ENCODE measurements around a stretch of chr7.

DNA sequence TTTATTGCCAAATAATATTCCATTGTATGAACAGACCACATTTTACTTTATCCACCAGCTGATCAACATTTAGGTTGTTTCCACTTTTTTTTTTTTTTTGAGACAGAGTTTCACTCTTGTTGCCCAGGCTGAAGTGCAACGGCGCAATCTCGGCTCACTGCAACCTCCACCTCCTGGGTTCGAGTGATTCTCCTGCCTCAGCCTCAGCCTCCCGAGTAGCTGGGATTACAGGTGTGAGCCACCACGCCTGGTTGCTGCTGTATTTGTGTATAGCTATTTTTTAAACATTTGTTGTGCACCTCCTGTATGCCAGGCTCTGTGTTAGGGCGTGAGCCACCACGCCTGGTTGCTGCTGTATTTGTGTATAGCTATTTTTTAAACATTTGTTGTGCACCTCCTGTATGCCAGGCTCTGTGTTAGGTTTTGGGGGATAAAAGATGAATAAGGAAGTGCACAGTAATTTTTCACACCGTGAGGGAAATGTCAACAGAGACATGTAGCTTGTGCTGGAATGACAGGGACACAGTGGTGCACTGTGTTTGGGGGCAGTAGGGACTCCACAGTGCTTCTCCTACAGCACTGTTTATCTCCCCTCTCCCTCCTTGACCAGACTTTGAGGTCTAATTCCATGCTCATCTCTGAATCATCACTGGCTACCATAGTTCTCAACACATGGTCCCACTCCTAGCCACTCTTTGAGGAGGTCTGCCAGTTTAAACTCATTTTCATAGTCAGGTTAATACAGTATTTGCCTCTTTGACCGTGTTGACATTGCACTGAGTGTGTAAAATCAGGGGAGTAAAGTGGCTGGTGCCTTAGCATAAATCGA, 89.2 kb downstream of the GALNT11 start:
- RAMPAGE, long total RNA: no peak
- RRBS, 2 experiments: no CpG with 5 or more reads among the region's 11 CpGs
CAGE:
- cytosol, long polyA minus RNA: no peak
- cytosol, long polyA plus RNA: no peak
- long polyA plus RNA: no peak
- nucleolus, long total RNA: no peak
- nucleus, long polyA plus RNA: no peak
- nucleus, long total RNA: no peak

DNA sequence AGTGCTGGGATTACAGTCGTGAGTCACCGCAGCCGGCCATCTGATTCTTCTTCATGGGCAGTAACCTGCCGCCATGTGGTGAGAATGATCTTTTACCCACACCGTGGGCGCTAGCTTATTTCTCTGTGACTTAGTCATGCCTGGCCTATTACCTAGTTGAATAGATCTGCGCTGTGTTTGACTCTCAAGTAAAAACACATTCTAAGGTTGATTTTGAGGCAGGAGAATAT, 35.3 kb upstream of the XRCC2 start:
- RAMPAGE, long total RNA: no peak
- RRBS, 2 experiments: no CpG with 5 or more reads among the region's 7 CpGs
CAGE:
- cytosol, long polyA minus RNA: no peak
- cytosol, long polyA plus RNA: no peak
- long polyA plus RNA: no peak
- nucleolus, long total RNA: no peak
- nucleus, long polyA plus RNA: no peak
- nucleus, long total RNA: no peak

DNA sequence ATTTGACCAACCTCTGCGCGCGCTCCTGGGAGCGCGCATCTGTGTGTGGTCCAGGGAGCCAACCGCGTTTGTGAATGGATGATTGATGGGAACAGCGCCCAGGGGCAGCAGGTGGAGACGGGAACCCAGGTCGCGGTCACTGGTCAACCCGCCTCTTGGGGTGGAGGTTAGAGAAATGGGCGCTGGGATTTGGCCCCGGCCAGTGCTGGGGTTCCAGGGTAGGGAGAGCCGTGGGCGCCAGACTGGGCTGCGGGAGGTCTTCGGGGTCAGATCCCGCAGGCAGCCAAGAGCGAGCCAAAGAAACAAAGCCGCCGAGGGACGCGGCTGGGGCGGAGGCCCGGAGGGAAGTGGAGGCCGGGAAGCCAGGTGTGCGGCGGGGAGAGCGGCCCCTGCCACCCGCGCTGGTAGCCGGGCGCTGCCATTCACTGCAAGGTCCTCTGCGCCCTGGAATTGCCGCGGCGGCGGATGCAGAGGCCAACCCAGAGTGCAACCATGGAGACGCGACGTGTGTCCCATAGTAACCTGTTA, 165.9 kb upstream of the DPP6 start:
- RAMPAGE, long total RNA: no peak
- RRBS, 2 experiments: 17 to 73% methylated on average over 7 of the region's 42 CpGs
CAGE:
- cytosol, long polyA minus RNA: no peak
- cytosol, long polyA plus RNA: no peak
- long polyA plus RNA: no peak
- nucleolus, long total RNA: no peak
- nucleus, long polyA plus RNA: no peak
- nucleus, long total RNA: no peak

DNA sequence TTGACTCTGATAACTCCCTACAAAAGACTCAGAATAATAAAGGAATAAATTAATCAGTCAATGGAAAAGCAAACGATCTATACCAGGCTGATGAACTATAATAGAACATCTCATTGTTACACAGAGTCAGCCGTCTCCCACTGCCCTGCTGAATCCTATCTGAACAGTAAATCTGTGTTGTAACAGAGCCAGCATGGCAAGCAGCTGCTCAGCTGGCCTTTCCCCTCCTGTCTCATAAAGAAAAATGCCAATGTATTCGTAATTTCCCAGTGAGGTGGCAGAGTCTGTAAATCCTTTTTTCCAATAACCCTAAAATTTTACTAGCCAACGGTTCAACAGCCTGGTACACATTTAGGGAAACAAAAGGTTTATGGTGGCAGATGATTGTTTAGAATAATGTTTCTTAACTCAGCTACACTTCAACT, 318.0 kb downstream of the PAXIP1 start:
- RAMPAGE, long total RNA: no peak
- RRBS, 2 experiments: no CpG with 5 or more reads among the region's 4 CpGs
CAGE:
- cytosol, long polyA minus RNA: no peak
- cytosol, long polyA plus RNA: no peak
- long polyA plus RNA: no peak
- nucleolus, long total RNA: no peak
- nucleus, long polyA plus RNA: no peak
- nucleus, long total RNA: no peak

DNA sequence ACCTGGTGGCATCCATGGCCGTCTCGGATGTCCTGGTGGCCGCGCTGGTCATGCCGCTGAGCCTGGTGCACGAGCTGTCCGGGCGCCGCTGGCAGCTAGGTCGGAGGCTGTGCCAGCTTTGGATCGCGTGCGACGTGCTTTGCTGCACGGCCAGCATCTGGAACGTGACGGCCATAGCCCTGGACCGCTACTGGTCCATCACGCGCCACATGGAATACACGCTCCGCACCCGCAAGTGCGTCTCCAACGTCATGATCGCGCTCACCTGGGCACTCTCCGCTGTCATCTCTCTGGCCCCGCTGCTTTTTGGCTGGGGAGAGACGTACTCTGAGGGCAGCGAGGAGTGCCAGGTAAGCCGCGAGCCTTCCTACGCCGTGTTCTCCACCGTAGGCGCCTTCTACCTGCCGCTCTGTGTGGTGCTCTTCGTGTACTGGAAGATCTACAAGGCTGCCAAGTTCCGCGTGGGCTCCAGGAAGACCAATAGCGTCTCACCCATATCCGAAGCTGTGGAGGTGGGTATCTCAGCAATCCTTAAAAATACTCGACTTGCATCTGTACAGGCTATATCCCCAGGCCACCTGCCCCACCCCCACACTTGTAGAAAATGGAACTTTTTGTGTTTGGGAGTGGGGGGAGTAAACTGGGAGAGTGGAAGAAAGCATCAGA, 1.1 kb downstream of the HTR5A start:
- RAMPAGE, long total RNA: no peak
- RRBS, 2 experiments: no CpG with 5 or more reads among the region's 44 CpGs
CAGE:
- cytosol, long polyA minus RNA: no peak
- cytosol, long polyA plus RNA: no peak
- long polyA plus RNA: no peak
- nucleolus, long total RNA: no peak
- nucleus, long polyA plus RNA: no peak
- nucleus, long total RNA: no peak

DNA sequence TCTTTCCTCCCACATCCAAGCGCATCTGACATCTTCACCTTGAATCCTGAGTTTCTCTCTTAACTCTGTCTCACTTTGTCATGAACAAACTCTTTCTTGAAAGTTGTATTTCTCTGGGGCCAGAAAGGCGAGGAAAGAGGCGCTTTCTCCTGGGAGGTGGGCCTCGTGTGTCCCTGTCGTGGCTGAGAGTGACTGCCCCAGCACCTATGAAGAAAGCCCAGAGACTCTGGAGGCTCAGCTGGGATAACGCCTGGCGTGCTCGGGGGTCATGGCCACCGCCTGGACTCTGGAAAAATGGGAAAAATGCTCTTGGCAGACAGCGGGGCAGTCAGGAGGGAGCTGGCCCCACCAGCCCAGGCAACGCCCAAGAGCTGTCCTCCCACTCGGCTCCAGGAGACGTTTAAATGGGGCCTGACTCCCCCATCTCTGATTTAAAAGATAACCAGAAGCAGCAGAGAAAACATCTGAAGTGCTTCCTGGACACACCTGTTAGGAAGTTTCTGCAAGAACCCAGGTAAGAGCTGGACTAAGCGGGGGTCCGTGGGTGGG, 83.8 kb upstream of the INSIG1 start:
- RAMPAGE, long total RNA: no peak
- RRBS, 2 experiments: no CpG with 5 or more reads among the region's 15 CpGs
CAGE:
- cytosol, long polyA minus RNA: no peak
- cytosol, long polyA plus RNA: no peak
- long polyA plus RNA: no peak
- nucleolus, long total RNA: no peak
- nucleus, long polyA plus RNA: no peak
- nucleus, long total RNA: no peak

DNA sequence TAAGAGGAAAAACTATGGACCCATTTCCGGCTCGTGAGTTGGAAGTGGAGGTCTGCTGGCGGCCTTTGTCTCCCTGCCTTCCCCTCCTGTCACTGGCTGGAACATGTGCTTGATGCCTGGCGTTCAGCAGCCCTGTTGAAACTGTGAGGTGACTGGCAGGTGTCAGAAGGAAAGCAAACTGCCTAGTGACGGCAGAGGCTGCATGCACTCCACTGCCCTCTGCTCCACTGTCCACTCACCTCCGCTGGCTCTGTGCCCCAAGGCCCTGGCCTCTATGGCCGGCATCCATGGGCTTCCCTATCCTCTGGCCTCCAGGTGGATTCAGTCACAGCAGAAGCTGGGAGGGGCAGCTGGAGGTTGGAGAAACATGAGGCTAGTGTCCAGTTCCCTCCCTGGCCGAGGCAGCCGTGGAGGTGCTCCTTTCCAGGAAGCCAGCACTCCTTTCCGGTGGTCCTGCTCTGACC, 31.3 kb upstream of the INSIG1 start:
- RAMPAGE, long total RNA: no peak
- RRBS, 2 experiments: no CpG with 5 or more reads among the region's 10 CpGs
CAGE:
- cytosol, long polyA minus RNA: no peak
- cytosol, long polyA plus RNA: no peak
- long polyA plus RNA: no peak
- nucleolus, long total RNA: no peak
- nucleus, long polyA plus RNA: no peak
- nucleus, long total RNA: no peak

- RAMPAGE, long total RNA: no peak
- RRBS, 2 experiments: no CpG with 5 or more reads among the region's 5 CpGs
CAGE:
- cytosol, long polyA minus RNA: no peak
- cytosol, long polyA plus RNA: no peak
- long polyA plus RNA: no peak
- nucleolus, long total RNA: no peak
- nucleus, long polyA plus RNA: no peak
- nucleus, long total RNA: no peak
Measured at GRCh38 chr7:155273574-155273950, 24.1 kb upstream of the INSIG1 start.

- RAMPAGE, long total RNA: no peak
- RRBS, 2 experiments: no CpG with 5 or more reads among the region's 5 CpGs
CAGE:
- cytosol, long polyA minus RNA: no peak
- cytosol, long polyA plus RNA: no peak
- long polyA plus RNA: no peak
- nucleolus, long total RNA: no peak
- nucleus, long polyA plus RNA: no peak
- nucleus, long total RNA: no peak
Measured at GRCh38 chr7:155291036-155291468, 6.6 kb upstream of the INSIG1 start.

GRCh38 chr7:155296022-155296656, 1.5 kb upstream of the INSIG1 start:
- RAMPAGE, long total RNA: no peak
- RRBS, 2 experiments: no CpG with 5 or more reads among the region's 17 CpGs
CAGE:
- cytosol, long polyA minus RNA: no peak
- cytosol, long polyA plus RNA: no peak
- long polyA plus RNA: no peak
- nucleolus, long total RNA: no peak
- nucleus, long polyA plus RNA: no peak
- nucleus, long total RNA: no peak

DNA sequence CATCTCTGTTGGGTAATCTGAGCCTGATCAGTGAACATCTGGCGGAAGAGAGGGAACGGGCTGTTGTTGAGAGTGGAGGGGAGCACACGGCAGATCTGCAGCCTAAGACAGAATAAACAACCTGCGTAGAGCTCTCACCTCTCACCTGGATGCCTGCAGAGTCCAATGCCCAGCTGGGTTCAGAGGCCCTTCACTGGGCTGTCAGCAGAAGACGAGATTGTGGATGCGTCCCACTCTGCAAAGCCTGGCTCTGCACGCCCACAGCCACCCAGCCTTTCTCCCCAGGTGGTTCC, 36.1 kb downstream of the INSIG1 start:
- RAMPAGE, long total RNA: no peak
- RRBS, 2 experiments: no CpG with 5 or more reads among the region's 7 CpGs
CAGE:
- cytosol, long polyA minus RNA: no peak
- cytosol, long polyA plus RNA: no peak
- long polyA plus RNA: no peak
- nucleolus, long total RNA: no peak
- nucleus, long polyA plus RNA: no peak
- nucleus, long total RNA: no peak

GRCh38 chr7:155344720-155345409, 47.2 kb downstream of the INSIG1 start:
- RAMPAGE, long total RNA: no peak
- RRBS, 2 experiments: 0 to under 1% methylated on average over 2 to 8 of the region's 59 CpGs
CAGE:
- cytosol, long polyA minus RNA: no peak
- cytosol, long polyA plus RNA: no peak
- long polyA plus RNA: no peak
- nucleolus, long total RNA: no peak
- nucleus, long polyA plus RNA: no peak
- nucleus, long total RNA: no peak

GRCh38 chr7:155466715-155467290, 8.9 kb downstream of the EN2 start:
- RAMPAGE, long total RNA: no peak
- RRBS, 2 experiments: 2 to 11% methylated on average over 26 to 35 of the region's 53 CpGs
CAGE:
- cytosol, long polyA minus RNA: no peak
- cytosol, long polyA plus RNA: no peak
- long polyA plus RNA: no peak
- nucleolus, long total RNA: no peak
- nucleus, long polyA plus RNA: no peak
- nucleus, long total RNA: no peak

GRCh38 chr7:155594942-155595493, 48.7 kb upstream of the CNPY1 start:
- RAMPAGE, long total RNA: no peak
- RRBS, 2 experiments: no CpG with 5 or more reads among the region's 5 CpGs
CAGE:
- cytosol, long polyA minus RNA: no peak
- cytosol, long polyA plus RNA: no peak
- long polyA plus RNA: no peak
- nucleolus, long total RNA: no peak
- nucleus, long polyA plus RNA: no peak
- nucleus, long total RNA: no peak

DNA sequence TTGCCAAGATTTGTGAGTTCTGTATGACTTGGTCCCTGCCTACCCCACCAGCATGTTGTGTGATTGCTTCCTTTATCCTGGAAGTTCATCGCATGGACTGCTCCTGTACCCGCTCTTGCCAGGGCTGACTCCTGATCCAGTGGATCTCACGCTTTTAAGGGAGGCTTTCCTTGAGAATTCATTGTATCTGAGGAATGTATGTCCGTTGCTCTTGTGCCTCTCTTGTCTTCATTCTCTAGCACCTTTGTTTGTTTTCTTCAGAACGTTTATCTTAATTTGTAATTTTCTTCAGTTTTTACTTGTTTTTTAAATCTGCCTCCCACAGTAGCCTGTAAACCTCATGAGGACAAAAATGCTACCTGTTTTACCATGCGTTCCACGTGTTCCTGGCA, 2.0 kb downstream of the RBM33 start:
- RAMPAGE, long total RNA: no peak
- RRBS, 2 experiments: no CpG with 5 or more reads among the region's 7 CpGs
CAGE:
- cytosol, long polyA minus RNA: no peak
- cytosol, long polyA plus RNA: no peak
- long polyA plus RNA: no peak
- nucleolus, long total RNA: no peak
- nucleus, long polyA plus RNA: no peak
- nucleus, long total RNA: no peak

- RAMPAGE, long total RNA: no peak
- RRBS, 2 experiments: no CpG with 5 or more reads among the region's 4 CpGs
CAGE:
- cytosol, long polyA minus RNA: no peak
- cytosol, long polyA plus RNA: no peak
- long polyA plus RNA: no peak
- nucleolus, long total RNA: no peak
- nucleus, long polyA plus RNA: no peak
- nucleus, long total RNA: no peak
Measured at GRCh38 chr7:155768259-155768589, 44.0 kb downstream of the SHH start.

DNA sequence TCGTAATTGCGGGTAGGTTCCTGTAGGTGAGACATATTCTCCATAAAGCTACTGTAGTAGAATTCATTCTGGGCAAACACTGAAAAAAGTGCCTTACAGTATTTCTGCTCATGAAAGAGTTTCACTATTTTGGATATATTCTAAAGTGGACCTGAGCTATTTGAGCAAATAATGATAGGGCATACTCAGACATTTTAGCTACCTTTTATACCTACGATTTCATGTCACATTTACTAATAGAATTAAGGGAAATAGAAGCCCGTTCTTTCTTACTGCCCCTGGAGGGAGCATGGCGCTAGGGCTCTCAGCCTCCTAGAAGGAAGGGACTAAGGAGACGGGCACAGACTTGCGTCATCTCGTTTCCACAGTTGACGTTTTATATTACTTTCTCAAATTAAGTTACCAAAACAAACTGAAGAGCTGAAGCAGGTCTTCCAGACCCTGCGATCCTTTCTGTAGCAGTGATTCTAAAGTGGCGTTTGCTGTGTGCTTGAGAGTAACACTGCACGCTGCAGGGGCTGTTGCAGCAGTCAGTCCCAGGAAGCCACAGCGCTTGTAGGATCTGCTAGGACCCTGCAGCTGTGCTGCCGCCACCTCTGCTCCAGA, 36.1 kb downstream of the SHH start:
- RAMPAGE, long total RNA: no peak
- RRBS, 2 experiments: no CpG with 5 or more reads among the region's 14 CpGs
CAGE:
- cytosol, long polyA minus RNA: no peak
- cytosol, long polyA plus RNA: no peak
- long polyA plus RNA: no peak
- nucleolus, long total RNA: no peak
- nucleus, long polyA plus RNA: no peak
- nucleus, long total RNA: no peak

DNA sequence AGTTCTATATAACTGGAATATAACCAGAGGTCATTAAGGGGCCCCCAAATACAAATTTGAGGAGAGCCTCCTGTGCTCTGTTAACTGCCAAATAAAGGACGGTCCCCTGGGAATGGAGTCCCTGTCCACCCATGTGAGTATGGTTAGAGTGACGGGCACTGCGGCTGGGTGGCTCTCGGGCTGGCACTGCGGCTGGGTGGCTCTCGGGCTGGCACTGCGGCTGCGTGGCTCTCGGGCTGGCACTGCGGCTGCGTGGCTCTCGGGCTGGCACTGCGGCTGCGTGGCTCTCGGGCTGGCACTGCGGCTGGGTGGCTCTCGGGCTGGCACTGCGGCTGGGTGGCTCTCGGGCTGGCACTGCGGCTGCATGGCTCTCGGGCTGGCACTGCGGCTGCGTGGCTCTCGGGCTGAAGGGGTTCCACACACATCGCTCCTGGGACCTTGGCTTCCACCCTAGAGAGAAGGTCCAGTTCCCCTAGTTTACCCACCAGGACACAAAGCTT, 292.8 kb upstream of the RNF32 start:
- RAMPAGE, long total RNA: no peak
- RRBS, 2 experiments: no CpG with 5 or more reads among the region's 25 CpGs
CAGE:
- cytosol, long polyA minus RNA: no peak
- cytosol, long polyA plus RNA: no peak
- long polyA plus RNA: no peak
- nucleolus, long total RNA: no peak
- nucleus, long polyA plus RNA: no peak
- nucleus, long total RNA: no peak

- RAMPAGE, long total RNA: no peak
- RRBS, 2 experiments: no CpG with 5 or more reads among the region's 7 CpGs
CAGE:
- cytosol, long polyA minus RNA: no peak
- cytosol, long polyA plus RNA: no peak
- long polyA plus RNA: no peak
- nucleolus, long total RNA: no peak
- nucleus, long polyA plus RNA: no peak
- nucleus, long total RNA: no peak
Measured at GRCh38 chr7:156829532-156830540, 63.1 kb downstream of the LMBR1 start.

GRCh38 chr7:156873279-156873770, 19.7 kb downstream of the LMBR1 start:
- RAMPAGE, long total RNA: no peak
- RRBS, 2 experiments: no CpG with 5 or more reads among the region's 15 CpGs
CAGE:
- cytosol, long polyA minus RNA: no peak
- cytosol, long polyA plus RNA: no peak
- long polyA plus RNA: no peak
- nucleolus, long total RNA: no peak
- nucleus, long polyA plus RNA: no peak
- nucleus, long total RNA: no peak